Mononuclear cell (primary cell): ENCODE data around the genes ZNF587, C19orf18, ZNF544, ZSCAN22, RPS5 and UBE2M.

- RRBS, result no CpG with 5 or more reads among the region's 43 CpGs
Measured at GRCh38 chr19:57849517-57850536, at the start of gene ZNF587. TSS of gene ZNF587 (plus strand) at chr19:57849859.

GRCh38 chr19:57877480-57877792 lies 11.4 kb downstream of the ZNF814 start:
- RRBS, result no CpG with 5 or more reads among the region's 7 CpGs

DNA sequence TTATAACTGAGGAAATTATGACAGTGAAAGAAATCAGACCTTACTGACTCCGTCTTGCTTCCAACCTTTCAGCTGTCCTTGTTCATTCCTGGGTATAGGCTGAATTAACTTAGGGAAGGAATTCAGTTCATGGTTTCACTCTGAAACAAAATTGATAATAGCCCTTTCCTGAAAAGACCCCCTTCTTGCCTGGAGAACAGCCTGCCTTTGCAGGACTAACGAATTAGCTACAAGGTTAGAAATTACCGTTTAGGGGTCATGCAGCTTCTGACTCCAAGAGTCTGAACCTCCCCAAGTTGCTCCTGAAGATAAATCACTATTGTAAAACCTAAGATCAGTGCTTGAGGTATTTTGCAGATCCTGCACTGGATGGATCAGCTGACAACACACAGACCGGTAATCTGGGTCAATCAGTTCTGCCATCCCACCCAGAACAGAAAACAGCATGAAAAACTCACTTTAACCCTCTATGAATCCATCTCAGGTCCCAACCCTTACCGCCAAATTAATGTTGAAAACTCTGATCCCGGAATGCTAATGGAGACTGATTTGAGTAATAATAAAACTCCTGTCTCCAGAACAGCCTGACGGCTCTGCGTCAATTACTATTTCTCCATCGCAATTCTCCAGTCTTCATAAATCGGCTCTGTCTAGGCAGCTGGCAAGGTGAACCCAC lies 728 bp downstream of the ZNF417 start:
- RRBS, result no CpG with 5 or more reads among the region's 10 CpGs

GRCh38 chr19:57974422-57974787 lies at the start of gene C19orf18:
TSS of gene C19orf18 (minus strand) at chr19:57974534.
- RRBS, result no CpG with 5 or more reads among the region's 3 CpGs

GRCh38 chr19:58054576-58055583 lies 4.2 kb upstream of the ZNF135 start:
- RRBS, result no CpG with 5 or more reads among the region's 35 CpGs

- RRBS, result 47% methylated on average over 29 of the region's 83 CpGs
Measured at GRCh38 chr19:58059385-58060451, 636 bp downstream of the ZNF135 start.

- RRBS, result 2% methylated on average over 29 of the region's 63 CpGs
Measured at GRCh38 chr19:58228505-58229187, at the start of gene ZNF544. TSS of gene ZNF544 (plus strand) at chr19:58228914.

- RRBS, result 2% methylated on average over 18 of the region's 29 CpGs
Measured at GRCh38 chr19:58326421-58327132, at the start of gene ZSCAN22. TSS of gene ZSCAN22 (plus strand) at chr19:58326994.

GRCh38 chr19:58355728-58357055 lies 2.9 kb upstream of the A1BG start:
- RRBS, result 16% methylated on average over 47 of the region's 133 CpGs

DNA sequence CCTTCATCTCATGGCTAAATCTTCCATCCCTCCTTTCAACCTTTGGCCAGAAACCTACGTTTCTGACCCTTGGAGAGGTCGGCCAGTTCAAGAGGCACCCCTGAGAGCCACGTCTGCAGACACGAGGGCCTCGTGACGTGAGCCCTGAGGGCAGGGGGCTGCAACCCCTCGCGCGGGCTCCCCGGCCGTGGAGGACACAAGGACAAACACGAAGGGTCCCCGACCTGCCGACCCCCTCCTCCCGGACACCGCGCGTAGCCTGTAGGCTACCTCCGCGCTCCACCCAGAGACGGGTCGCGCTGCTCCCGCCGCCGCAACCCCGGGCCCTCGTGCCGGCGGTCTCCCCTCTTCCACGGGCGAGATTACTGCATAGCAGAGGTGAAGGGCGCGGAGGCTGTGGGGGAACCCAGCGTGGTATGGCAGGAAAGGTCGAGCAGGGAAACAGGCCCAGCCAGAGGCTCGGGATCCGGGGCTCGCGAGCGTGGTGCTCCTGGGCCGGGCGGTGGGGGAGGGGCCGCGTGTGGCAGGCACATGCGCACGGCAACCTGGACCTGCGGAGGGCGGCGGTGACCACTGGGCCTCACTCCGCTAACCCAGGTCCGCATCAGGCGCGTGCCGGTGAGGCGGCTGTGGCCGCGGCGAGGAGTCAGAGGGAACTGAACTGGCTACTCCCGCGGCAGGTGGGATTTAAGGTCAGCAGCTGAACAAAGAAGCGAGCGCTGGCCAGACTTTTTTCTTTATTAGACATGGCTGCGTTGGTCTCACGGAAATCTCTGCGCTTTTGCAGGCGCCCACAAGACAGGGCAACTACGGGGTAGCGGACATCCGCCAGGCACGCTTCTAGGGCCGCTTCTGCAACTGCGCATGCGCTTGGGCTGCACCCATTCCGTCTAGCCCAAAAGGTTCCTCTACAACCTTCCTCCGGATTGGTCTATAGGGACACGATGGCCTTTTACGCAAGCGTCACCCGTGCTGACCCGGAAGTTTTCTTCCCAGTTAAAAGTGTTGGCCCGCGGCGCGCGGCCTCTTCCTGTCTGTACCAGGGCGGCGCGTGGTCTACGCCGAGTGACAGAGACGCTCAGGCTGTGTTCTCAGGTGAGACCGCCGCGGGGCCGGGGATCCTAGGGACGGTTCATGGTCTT lies at the start of gene RPS5:
Gene RPS5 (plus strand): TSS at position 1,025 of the 1,142 bp plus-strand sequence.
- RRBS, result 1% methylated on average over 34 of the region's 97 CpGs

DNA sequence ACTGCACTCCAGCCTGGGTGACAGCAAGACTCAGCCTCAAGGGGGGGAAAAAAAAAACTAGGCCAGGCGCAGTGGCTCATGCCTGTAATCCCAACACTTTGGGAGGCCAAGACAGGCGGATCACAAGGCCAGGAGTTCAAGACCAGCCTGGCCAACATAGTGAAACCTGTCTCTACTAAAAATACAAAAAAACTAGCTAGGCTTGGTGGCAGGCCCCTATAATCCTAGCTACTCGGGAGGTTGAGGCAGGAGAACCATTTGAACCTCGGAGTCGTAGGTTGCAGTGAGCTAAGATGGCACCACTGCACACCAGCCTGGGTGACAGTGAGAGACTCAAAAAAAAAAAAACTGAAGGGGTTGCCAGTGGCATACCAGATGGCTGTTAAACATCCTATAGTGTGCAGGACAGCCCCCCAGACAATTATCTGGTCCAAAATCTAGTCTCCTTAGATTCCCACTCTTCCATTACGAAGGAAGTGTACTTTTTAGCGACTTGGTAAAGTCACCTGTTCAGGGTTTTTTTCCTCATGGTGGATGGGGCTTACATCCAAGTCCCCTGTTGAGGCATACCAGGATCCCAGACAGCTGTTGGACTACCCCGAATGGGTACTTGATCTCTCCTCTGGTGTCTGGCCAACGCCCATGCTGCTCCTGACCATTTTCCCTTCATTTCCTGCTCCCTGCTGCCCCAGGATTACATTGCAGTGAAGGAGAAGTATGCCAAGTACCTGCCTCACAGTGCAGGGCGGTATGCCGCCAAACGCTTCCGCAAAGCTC lies 3.0 kb upstream of the RNF225 start:
- RRBS, result no CpG with 5 or more reads among the region's 13 CpGs

DNA sequence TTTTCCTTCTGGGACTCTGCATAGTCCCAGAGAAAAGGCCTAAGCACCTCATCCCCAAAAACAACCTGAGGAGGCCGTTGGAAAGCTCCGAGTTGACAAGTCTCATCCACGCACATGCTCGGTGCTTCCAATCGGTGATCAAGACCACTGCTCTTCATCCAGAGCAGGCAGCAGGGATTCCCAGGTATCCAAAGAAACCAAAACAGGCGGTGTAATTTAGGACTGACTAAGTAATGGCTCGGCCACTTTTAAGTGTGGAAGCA lies 1.2 kb upstream of the ZNF446 start:
- RRBS, result no CpG with 5 or more reads among the region's 7 CpGs

DNA sequence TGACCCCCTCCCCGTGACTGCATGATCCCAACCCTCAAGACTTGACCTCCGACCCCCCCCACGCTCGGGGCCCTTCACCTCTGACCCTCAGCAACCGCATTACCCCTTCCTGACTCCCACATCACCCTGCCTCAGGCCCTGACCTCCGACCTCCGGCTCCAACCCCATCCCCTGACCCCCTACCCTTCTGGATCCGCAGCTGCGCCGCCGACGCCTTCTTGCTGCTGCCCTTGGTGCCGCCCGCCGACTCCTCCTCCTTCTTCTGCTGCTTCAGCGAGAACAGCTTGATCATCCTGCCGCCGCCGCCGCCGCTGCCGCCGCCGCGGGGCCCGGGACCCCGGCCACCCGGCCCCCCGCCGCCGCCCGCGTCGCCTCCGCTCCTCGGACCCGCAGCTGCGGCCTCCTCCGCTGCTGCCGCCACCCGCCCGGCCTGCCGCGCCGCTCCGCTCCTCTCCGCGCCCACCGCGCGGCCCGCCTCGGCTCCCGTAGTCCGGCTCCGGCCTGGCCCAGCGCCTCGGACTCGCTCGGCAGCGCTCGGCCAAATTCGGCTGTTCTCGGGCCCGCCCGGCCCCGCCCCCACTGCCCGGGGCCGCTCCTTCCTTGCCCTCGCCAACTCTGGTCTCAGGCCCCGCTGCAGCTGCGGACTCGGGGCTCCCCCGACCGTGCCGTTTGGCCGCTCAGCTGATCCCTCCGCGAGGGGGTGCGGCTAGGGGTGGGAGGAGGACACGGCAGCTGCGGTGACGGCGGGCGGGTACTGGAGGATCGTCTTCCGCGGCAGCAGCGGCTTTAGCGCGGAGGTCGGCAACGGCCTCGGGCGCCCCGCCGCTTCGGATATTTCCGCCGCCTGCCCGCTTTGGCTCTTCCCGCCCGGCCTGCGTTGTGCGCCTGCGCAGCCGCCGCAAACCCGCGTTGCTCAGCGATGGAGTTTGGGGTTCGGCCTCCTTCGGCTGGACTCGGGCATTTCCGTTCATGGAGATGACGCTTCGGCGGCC lies at the start of gene UBE2M:
Gene UBE2M (minus strand): TSS at position 522 of the 992 bp plus-strand sequence.
- RRBS, result under 1% methylated on average over 18 of the region's 118 CpGs

GRCh38 chr19:58563248-58563685 lies 4.9 kb upstream of the UBE2M start:
- RRBS, result 4% methylated on average over 4 of the region's 21 CpGs

DNA sequence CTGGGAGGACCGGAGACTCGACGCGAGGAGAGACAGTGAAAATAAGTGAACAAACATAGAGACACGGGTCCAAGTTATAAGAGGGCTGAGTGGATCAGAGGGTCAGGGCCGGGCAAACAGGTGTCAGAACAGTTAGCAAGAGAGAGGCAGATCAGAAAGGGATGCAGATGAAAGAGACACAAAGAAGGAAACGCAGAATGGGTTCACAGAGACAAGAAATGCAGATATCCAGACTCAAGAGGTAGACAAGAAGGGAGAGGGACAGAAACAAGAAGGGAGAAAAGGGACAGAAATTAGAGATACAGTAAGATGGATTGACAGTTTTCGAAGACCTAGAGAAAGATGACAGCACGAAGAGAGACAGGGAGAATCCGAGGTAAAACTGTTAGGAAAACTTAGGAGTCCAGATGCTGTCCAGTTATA lies 745 bp upstream of the MZF1 start:
- RRBS, result 6% methylated on average over 5 of the region's 10 CpGs